Thoracic aorta (tissue), 1 donor: ENCODE measurements around a stretch of chr14.

DNA sequence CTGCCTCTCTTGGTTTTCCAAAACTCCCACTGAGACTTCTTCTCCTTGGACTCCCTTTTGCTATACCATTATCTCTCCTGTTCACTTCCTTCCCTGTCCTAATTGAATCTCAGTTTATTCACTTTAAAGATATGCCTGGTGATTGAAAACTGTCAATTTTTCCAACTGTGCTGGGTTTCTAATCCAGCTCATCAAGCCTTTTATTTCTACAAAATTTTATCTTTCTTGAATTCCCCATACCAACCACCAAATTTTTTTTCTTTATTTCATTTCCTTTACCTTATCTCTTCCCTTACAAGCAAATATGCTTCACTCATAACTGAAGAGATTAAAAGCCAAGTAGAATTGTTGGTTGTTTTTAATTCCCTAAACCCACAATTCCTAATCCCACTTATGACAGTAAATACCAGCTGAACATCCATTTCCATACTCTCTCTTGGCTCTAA, 46.2 kb downstream of the MIS18BP1 start:
- RAMPAGE, long total RNA, result no peak

GRCh38 chr14:45219742-45220416, 33.1 kb downstream of the MIS18BP1 start:
- RAMPAGE, long total RNA, result no peak

DNA sequence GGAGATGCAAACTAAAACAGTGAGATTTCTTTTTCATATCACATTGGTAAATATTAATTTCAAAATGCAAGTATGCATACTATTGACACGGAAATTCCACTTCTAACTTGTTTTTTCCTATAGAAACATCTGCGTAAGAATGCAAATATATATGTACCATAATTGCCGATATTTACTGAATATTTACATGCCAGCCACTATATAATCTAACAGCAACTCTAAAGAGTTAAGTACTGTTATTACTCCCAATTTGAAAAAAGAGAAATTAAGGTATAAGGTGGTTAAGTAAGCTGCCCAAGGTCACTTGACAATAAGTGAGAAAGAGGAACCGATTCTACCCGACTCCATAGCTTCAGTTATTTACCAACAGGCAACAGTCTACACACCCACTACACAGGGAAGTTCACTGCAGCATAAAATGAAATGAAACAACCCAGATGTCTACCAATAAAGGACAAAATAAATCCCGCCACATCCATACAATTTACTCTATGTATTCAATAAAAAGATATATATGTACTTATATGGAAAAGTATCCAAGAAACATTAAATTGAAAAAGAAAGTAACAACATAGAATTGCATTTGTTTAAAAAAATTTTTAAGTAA, 1.1 kb downstream of the MIS18BP1 start:
- RAMPAGE, long total RNA, result no peak

DNA sequence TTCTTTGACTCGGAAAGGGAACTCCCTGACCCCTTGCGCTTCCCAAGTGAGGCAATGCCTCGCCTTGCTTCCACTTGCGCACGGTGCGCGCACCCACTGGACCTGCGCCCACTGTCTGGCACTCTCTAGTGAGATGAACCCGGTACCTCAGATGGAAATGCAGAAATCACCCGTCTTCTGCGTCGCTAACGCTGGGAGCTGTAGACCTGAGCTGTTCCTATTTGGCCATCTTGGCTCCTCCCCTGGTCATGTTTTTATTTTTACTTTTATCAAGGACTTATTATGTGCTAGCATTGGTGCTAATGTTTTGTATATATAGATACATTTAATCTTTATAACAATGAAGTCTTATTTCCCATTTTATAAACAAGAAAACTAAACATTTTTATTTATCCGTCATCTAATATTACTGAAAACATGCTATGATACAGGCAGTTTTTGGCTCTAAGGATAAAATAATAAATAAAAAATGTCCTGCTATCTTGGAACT, 636.1 kb upstream of the MIS18BP1 start:
- RAMPAGE, long total RNA, result no peak

DNA sequence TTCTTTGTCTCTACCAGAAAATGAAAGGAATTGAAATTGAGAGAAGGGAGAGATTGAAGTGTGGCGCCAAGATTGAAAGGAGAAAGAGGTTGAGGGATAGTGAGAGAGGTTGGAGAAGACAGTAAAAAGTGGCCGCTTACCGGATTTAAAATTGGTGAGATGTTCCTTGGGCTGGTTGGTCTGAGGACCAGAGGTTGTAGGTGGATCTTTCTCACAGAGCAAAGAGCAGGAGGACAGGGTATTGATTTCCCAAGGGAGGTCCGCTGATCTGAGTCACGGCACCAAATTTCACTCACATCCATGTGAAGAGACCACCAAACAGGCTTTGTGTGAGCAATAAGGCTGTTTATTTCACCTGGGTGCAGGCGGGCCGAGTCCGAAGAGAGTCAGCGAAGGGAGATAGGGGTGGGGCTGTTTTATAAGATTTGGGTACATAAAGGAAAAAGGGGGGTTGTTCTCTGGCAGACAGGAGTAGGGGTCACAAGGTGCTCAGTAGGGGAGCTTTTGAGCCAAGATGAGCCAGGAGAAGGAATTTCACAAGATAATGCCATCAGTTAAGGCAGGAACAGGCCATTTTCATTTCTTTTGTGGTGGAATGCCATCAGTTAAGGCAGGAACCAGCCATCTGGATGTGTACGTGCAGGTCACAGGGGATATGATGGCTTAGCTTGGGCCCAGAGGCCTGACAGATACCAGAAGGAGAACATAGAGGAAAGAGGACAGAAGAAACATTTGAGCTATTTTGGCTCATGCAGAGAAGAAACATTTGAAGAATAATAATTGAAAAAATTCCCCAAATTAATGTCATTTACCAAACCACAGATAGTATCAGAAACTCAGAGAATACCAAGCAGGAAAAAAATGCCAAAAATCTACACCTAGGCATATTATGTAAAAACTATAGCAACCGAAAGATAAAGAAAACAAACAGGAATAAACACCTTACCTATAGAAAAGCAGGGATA, 585.1 kb upstream of the MDGA2 start:
- RAMPAGE, long total RNA, result no peak

- RAMPAGE, long total RNA, result no peak
Measured at GRCh38 chr14:48607214-48607574, 931.8 kb upstream of the MDGA2 start.

- RAMPAGE, long total RNA, result no peak
Measured at GRCh38 chr14:49549878-49550405, 36.2 kb downstream of the RPS29 start.

GRCh38 chr14:49577240-49578029, 8.7 kb downstream of the RPS29 start:
- RAMPAGE, long total RNA, result no peak

GRCh38 chr14:49597227-49597457, 1.6 kb upstream of the LRR1 start:
- RAMPAGE, long total RNA, result no peak

DNA sequence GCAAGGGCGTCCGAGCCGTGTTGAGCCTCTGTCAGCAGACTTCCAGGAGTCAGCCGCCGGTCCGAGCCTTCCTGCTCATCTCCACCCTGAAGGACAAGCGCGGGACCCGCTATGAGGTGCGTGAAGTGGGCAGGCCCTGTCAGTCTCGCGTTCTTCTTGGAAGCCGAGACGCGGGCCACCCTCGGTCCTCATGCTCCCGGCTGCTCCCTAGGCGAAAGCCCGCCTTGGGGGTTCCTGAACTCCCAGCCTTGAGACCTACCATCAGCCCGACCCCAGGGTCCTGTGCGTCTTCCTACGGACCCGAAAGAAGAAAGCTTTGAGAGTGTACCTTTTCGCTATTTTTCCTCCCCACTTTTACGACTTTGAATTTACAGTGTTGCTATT, 340 bp downstream of the LRR1 start:
- RAMPAGE, long total RNA, result no peak

- RAMPAGE, long total RNA, result no peak
Measured at GRCh38 chr14:49619619-49620484, 574 bp downstream of the RPL36AL start.

DNA sequence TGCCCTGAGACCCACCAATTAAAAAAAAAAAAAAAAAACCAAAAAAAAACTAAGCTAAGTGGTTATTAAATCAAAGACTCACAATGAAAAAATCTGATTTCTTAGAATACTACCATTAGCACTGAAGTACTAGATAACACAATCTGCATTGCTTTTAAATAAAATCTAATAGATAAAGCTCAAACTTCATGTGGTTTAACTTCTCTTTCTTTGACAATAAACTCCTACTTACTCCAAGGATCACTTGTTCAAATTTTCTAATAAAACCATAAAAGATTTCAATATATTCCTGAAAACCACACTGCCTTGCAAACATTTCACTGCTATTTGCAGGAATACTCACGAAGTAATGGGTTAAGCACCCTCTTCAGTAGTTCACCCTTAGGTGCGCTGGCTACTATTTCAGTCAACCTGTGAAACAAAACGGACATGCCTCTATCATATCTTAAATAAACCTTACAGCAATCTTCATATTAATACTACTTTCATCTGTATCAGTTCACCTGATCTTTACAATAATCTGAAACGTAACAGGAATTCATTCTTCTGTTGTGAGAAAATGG, 14.7 kb downstream of the NEMF start:
- RAMPAGE, long total RNA, result no peak

- RAMPAGE, long total RNA, result no peak
Measured at GRCh38 chr14:49853601-49854156, 1.1 kb upstream of the NEMF start.

DNA sequence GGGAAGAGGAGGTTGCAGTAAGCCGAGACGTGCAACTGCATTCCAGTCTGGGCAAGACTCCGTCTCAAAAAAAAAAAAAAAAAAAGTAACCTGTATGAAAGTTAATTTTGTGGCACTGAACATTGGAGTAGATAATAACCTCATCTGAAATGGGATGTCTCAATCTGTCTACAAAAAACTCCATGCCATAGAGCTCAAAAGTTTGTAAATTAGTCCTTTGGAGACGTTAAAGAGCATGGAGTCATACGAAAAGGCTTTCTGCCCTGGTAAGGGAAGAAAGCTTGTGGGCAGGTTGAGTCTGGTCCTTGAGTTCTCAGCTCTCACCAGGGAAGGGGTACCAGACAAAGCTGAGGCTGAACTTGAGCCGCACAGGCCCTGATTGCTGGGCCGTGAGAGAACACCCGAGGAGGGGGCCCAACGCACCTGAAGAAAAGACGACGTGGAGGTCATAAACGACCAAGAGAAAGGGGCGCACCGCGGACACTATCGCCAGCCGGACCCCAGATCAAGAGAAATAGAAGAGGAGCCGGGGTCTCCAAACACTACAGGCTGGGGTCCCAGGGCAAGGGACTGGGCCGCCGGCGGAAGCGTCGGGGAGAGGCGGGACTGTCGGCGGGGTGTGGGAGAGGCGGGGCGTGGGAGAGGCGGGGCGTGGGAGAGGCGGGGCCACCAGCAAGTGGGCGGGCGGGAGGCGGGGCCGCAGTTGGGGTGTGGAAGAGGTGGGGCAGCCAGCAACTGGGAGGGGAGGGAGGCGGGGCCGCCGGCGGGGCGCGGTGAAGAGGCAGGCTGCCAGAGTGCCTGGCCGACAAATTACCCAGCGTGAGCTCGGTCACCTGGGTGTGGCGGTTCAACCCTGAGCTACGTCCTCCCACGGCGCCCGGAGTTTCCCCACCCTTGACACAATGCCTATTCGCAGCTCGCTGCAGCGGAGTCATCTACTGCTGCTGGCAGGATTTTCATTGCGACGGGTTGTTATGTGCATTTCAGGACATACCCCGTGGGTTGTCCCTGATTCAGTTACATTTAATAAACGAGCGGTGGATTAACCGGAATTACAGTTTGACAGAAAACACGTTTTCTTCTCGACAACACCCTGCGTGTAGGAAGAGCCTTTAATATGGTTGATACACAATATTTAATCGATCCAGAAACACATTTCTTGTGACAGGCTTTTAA, 15.4 kb upstream of the NEMF start:
- RAMPAGE, long total RNA, result no peak

- RAMPAGE, long total RNA, result no peak
Measured at GRCh38 chr14:49894272-49894729, 1.4 kb downstream of the ARF6 start.

DNA sequence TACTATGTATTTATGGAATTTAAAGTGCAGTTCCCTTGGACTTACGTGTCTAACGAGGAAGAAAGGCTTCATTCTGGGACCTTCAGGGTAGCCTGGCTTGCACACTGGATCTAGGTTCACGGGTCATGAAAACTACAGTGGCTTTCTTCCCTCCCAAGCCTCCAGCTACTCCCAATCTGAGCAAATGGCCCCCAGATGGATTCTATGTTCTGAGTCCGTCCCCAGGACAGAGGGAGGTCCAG, 77.2 kb downstream of the ARF6 start:
- RAMPAGE, long total RNA, result no peak

DNA sequence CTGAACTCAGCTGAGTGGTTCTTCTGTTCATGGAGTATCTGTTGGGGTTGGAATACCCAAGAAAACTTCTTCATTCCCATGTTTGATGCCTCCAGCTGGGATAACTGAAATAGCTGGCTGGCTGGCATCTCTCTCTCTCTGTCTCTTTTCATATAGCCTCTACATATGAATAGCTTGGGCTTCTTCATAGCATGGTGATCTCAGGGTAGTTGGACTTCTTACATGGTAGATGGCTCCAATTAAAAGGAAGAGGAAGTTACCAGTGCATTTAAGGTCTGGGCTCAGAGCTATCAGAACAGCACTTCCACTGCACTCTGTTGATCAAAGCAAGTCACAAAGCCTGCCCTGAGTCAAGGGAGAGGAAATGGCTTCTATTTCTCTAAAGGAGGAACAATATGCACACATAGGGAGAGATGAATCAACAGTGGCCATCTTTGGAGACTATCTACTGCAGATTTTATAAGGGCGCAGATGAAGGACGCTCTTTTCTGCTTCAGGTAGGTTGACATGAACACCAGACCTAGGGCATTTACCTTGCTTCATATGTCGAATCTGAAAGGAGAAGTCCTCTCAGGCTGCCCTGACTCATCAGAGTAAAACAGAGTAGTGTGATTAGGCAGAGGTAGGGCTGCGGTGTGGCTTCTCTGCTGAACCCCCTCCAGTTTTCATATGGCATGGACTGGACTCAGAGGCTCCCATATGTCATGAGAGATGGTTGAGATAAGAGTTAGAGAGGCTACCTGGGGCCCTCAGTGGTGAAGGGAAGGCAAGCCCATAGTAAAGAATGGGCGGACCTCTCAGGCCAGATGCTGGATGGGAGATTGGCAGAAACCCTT, 84.2 kb downstream of the ARF6 start:
- RAMPAGE, long total RNA, result no peak

DNA sequence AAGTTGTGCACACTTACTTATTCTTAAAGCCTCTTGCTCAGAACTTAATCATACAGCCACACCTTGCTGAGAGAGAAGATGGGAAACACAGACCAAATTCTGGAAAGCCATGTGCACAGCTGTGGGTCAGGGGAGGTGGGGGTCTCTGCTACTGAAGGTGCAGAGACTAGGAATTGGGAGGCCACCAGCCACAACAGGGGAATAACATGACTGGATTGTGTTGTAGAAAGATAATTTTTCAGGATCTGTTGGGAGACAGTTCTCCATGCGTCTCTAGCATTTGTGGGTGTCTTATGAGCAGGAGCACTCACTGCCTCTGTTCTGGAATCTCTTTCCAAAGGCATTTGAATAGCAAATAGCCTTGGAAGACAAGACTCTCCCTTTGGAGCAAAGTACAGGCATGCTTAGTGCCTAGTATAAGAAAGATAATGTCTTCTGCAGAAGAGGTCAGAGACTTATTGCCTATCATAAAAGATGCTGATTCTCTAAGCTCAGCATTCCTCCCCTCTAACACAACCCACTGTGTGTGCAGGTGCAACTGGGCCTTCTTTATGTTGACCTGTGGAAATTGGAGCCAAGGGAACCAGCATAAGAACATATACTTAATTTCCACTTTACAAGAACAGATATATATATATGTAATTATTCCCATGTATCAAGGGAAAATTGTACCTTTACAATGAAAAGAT, 58.3 kb downstream of the VCPKMT start:
- RAMPAGE, long total RNA, result no peak

GRCh38 chr14:50082281-50082767, 34.0 kb downstream of the VCPKMT start:
- RAMPAGE, long total RNA, result no peak

GRCh38 chr14:50459723-50460164, 63.1 kb upstream of the CDKL1 start:
- RAMPAGE, long total RNA, result start-site peak on the minus strand at chr14:50459749-50459974, 18 reads